ENCODE data around the genes CPT2 and FAM151A.

GRCh38 chr1:53196472-53196961, at the start of gene CPT2:
Gene CPT2 (plus strand): TSS chr1:53196824.
- RRBS: 3% methylated on average over 8 of the region's 35 CpGs

DNA sequence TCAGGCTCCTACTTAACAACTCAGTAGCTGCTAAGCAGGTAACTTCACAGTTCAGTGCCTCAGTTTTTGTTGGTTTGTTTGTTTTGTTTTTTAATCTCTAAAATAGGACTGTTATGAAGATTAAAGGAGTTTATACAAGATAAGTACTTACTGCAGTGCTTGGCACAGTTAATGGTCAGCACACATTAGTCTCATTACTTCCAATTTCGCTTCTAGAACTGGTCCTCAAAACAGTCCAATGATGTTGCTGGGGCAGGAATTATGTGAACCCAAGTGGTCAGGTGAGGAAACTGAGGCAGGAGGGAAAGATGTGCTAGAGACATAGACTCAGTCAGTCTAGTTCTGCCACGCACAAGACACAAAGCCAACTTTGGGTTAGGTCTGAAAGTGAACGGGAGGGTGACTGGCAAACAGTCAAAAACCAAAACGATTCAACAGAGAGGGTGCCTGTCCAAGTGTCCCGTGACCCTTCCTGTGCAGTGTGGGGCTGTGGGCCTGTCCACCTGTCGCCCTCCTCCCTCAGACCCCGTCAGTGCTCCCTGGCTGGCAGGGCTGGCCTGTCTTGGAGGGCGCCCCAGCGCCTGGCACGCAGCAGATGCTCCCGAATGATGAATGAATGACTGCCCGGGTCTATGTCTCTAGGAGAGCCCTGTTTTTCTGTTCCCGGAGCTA, 2.5 kb downstream of the LRP8 start:
- RRBS: no CpG with 5 or more reads among the region's 13 CpGs

GRCh38 chr1:53326387-53327159, 1.3 kb downstream of the LRP8 start:
- RRBS: 2% methylated on average over 27 of the region's 69 CpGs

- RRBS: no CpG with 5 or more reads among the region's 14 CpGs
These were observed 41.7 kb downstream of the CDCP2 start for GRCh38 chr1:54110980-54111581.

GRCh38 chr1:54200296-54201046, 504 bp downstream of the MRPL37 start:
- RRBS: no CpG with 5 or more reads among the region's 37 CpGs

DNA sequence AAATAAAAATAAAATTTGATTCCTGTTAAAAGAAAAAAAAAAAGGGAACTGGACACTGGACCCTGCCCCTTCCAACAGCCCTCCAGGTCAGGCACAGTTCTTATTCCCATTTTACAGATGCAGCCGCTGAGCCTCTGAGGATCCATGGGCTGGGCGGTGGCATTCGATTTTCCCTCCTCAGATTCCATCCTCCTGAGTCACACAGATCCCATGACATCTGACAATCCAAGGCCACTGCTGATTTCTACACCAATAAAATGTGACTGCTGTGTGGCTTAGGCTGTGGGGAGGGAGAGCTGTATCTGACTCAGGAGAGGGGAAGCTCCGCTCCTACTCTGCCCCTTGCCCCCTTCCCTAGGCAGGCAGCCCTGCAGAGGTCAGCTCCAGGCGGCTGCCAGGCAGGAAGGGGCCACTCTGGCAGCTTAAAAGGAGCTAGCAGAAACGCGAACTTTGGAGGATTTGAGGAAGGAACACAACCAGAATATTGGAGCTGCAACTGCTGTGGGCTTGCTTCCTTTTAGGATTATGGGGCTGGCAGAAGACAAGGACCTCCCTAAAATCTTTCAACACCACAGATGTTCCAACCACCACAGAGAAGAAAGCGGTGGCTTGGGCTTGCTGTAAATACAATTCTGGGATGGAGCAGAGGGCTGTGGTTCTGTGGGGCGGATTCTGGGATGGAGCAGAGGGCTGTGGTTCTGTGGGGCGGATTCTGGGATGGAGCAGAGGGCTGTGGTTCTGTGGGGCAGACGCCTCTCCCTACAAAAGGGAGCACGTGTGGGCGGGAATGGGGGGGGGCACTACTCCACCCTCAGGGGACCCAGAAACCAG, 50.0 kb downstream of the MRPL37 start:
- RRBS: no CpG with 5 or more reads among the region's 13 CpGs

DNA sequence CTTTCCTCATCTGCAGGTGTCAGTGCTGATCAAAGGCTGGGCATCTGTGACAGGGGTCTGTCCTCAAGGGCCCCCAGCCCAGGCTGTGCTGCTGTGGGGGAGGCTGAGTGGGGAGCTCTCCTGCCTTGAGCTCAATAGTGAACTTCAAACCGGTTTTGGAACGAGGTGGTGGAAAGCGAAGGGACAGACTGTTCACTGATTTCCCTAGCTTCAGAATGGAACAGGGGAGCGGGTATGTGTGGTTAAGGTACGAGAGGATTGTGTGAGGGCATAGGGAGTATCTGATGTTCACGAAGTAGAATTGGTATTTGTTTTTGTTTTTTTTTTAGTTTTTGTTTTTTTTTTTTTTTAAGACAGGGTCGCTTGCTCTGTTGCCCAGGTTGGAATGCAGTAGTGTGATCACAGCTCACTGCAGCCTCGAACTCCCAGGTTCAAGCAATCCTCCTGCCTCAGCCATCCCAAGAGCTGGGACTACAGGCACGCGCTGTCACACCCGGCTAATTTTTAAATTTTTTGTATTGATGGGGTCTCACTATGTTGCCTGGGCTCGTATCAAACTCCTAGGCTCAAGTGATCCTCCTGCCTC, 53.0 kb downstream of the MRPL37 start:
- RRBS: no CpG with 5 or more reads among the region's 12 CpGs

- RRBS: 4% methylated on average over 3 of the region's 22 CpGs
These were observed 135.5 kb downstream of the MRPL37 start for GRCh38 chr1:54335044-54336381.

DNA sequence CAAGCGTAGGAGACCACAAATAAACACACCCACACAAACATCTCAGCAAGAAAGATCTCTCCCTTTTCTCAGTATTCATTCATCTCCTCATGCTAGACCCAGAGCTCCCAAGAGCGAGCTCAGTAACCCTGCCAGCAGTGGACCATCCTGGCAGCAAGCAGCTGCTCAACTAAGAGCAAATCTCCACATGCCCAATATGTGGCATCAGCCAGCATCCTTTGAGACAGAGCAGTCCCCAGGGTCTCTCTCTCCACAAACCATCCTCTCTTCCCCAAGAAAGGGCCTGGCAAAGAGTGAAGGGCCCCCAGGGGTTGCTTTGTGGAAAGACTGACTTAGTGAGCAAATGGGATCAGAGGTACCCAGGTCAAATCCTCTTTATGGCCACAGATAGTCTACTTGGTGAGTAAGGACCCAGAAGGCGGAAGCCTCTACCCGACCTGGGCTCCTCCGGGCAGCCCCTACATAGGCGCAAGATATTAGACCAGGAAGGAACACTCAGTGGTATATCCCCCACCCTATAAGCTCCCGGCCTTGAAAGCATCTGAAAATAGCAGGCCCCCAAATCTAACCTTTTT, 162.2 kb downstream of the MRPL37 start:
- RRBS: 78% methylated on average over 3 of the region's 7 CpGs

DNA sequence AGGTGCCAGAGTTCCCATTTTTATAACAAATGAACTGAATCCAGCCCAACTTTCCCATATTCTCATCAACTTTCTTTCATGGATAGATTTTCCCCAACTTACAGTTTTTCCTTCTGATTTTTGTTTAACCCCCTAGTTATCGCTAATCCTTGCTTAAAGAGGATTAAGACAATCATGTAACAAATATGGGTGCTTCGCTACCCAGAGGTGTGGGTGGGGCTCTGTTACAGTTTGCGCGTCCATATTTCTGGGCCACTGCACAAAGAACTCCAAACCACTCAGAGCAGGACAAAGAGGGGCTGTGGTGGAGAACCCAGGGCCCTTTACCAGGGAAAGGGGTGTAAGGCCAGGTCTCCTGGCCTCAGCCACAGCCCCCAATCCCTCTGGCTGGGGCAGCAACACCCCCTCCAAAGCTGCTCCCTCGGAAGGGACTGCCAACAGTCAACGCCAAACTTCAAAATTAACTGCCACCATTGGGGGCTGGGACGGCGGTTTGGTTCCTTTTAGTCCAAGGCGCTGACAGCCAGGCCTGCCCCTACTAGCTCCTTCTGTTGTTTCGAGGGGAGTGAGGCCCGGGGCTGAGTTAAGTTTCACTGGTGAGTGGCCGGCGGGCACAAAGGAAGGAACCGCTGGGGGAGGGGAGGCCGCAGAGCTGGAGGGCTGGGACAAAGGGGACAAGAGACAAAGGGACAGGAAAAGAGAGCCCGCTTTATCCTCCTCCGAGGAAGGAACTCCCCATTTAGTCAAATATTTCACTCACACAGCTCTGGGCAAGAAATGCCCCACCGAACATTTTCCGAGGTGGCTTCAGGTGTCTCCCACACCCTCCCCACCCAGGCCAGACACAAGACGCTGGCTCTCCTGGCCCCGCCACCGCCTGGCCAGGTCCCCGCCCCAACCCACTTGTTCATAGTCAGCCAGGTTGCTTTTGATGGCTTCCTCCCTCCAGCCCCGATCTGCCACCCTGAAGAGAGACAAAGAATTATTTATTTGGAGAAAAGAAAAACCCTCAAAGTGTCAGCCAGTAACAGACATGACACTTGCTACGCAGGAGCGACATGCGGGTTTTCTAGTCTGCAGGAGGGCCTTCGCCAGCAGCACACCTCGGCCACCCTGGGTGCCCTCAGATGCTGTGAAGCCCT, 169.5 kb upstream of the ACOT11 start:
- RRBS: no CpG with 5 or more reads among the region's 29 CpGs

DNA sequence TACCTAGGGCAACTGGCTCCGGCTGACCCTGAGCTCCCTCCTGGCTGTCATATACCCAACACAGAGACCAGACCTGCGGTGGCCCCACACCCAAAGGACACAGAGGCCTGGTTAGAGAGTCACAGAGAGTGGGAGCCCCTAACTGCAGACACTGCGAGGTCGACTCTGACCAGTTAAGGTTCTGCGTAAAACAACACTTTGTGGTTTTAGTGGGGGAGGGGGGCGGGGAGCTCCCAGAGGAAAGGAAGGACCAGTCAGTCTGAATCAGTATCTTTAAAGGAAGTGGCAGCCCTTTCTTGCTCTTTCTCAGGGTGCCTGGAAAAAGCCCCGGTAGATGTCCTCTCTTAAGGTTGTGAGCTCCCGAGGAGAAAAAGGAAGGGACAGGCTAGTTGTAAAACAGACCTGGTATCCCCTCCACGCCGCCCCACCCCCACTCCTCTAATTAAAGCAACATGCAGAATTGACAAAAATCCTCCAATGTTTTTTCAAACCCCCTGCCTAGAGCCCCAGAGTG, 144.2 kb upstream of the ACOT11 start:
- RRBS: no CpG with 5 or more reads among the region's 10 CpGs

- RRBS: no CpG with 5 or more reads among the region's 9 CpGs
These were observed 61.3 kb upstream of the ACOT11 start for GRCh38 chr1:54486606-54487266.

DNA sequence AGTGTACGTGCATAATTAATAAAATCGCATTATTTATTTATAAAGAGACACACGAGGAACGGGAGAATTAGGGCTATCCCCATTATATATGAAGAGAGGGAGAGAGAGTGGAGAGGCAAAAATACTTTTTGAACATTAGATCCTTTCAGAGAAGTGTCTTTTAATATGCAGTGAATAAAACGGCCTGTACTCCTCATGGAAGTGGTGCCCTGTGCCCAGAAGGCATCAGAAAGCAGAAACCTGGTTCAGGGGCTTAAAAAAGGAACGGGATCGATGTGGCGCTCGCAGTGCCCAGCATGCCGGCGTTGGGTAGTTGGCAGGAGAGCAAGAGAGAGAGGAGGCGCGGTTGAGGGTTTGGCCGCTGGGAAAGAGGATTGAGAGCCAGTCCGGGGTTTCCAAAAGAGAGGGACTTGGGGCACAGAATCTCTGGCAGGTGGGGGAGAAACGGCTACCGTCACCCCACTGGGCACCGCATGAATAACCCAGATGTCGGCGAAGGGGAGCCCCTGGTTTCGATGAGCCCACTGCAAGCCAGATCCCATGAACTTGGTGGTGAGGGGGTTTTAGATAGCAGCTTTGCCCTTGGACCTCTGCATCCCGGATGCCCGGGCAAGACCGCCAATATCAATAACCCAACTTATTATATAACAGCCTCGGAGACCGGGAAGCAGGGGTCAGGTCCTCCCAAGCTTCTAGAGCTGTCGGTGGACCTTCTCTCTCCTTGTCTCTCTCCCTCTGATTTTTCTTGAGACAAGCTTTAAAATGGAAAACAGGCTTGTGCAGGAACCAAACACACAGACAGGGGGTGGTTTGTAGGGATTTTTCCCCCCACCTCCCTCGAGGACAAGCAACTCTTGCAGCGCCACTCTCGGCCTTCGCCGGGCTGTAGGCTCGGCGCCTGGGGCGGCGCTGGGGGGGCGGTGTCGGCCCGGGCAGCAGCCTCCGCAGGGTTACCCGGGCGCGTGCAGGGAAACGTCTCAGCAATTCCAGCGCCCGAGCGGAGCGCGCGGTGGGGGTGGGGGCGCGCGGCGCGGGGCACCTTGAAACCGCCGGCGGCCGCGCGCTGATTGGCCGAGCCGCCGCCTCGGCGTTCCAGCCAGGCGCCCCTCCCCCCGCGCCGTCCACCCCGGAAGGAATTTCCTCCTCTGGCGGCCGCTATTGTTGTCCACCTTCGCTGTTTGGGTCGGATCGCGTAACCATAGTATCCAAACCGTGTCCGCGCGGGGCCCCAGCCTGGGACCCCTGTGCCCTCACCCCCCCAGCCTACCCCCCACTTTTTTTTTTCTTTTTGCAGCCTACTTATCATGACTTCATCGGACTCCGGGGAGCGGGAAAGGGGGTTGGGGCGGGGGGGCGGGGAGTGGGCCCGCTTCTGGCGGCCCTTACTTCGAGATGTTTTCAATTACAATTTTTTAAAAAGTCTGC, 60.2 kb upstream of the ACOT11 start:
- RRBS: 2% methylated on average over 37 of the region's 89 CpGs

GRCh38 chr1:54623192-54623916, at the start of gene FAM151A:
Gene FAM151A (minus strand): TSS chr1:54623525.
- RRBS: no CpG with 5 or more reads among the region's 17 CpGs

DNA sequence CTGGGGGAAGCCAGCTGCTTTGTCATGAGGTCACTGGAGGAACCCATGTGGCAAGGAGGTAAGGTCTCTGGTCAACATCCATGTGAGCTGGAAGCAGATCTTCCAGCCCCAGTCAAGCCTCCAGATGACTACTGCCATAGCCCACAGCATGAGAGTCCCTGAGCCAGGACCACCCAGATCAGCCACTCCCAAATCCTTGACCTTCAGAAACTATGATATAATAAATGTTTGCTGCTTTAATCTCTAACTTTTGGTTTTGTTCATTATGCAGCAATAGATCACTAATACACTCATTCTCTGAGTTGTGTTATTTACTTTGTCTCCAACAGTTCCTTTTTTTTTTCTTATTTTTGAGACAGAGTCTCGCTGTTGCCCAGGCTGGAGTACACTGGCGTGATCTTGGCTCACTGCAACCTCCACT, 27.8 kb downstream of the DHCR24 start:
- RRBS: no CpG with 5 or more reads among the region's 2 CpGs

- RRBS: no CpG with 5 or more reads among the region's 7 CpGs
These were observed 21.9 kb downstream of the DHCR24 start for GRCh38 chr1:54865063-54865463.

- RRBS: no CpG with 5 or more reads among the region's 8 CpGs
These were observed 11.2 kb downstream of the DHCR24 start for GRCh38 chr1:54875651-54876294.

- RRBS: no CpG with 5 or more reads among the region's 8 CpGs
These were observed 1.1 kb downstream of the DHCR24 start for GRCh38 chr1:54885931-54886253.

DNA sequence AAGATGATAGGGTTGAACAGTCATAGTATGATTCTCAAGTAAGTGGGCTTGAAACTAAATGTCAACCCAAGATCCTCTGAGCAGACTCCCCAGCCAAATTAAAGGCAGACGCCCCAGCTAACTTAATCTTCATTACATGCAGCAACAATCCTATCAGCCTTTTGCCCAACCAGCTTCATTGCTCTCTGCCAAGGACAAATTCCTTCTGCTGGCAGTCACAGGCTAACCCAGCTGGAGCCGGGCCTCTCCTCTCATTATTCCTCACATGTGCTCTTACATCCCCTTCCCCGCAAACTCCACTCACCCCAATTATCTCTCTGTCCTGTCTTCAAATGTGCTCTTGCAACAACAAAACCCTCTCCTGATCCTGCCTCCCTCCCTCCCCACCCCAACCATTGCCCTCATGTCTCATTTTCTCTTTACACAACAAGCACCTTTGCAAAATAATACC, 35.8 kb upstream of the DHCR24 start:
- RRBS: no CpG with 5 or more reads among the region's 3 CpGs

GRCh38 chr1:55052553-55053019, 13.2 kb downstream of the PCSK9 start:
- RRBS: no CpG with 5 or more reads among the region's 15 CpGs

Measured in choroid plexus epithelial cell (primary cell).